Melanocyte of skin (primary cell): Measurements from ENCODE around the gene LYZL2.

GRCh38 chr10:29318114-29319058 lies 29.5 kb downstream of the LYZL1 start:
- CAGE, long polyA plus RNA, 2 experiments, result no peak in any of the 2 experiments

DNA sequence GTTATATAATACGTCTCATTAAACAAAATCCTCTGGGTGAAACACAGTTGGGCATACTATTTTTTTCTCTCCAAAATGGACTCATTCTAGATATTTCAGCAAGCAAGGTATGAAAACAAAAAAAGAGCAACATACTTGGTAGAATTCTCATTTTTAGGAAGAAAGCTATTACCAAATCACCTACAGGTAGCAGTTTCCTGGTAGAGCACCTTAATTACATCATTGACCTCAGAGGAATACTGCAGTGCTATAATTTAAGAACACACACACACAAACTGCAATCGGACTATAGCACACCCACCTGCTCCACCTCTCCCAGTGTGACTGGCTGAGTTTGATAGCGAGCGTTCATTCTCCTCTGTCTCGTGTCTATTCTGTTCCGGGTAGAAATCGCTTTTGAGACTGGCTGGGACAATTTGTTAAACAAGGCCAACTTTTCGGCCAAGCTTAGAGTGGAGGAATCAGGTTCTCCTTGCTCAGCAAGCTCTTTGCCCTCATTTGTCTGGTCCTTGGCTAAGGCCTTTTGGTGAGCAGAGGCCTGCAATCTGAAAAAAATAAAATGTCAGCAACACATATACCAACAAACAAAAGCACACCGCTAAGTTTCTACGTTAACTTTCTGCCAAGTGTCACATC lies 110.5 kb downstream of the SVIL start:
- CAGE, long polyA plus RNA, 2 experiments, result no peak in any of the 2 experiments

GRCh38 chr10:29617855-29618265 lies 16.9 kb downstream of the SVIL start:
- CAGE, long polyA plus RNA, 2 experiments, result no peak in any of the 2 experiments

DNA sequence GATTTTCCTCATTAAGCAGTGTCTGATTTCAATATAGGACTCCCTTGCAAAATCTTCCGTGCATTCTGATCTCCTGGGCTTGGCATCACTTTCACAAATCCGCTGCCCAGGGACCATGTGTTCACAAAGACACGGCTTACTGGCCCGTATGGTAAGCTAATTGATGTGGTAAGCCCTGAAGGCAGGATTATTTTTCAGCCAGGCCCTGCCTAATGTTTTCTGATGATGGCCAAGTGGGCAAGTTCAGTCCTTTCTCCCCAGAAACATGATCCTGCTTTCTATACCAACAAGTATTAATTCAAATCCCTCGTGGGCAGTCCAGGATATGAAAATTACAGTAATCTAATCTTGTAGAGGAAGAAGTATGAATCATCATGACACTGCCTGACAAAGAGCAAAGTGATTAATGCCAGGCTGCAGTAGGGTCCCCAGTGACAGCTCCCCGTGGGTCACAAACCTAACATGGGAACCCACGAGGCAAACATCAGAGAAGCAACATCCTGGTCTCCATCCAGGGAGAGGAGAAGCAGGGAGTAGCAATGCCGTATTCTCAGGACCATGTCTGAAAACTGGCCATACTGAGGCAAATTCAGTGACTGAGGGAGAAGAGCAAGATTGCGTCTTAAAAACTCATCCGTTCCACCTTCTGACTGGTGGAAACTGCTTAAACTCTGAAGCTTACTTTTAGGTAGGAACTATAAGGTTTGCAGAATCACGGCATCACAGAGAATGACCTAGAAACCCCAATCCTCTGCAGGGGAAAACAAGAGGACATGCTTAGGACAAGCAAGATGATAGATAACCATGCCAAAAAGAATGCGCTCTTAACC lies 11.8 kb upstream of the SVIL start:
- CAGE, long polyA plus RNA, 2 experiments, result no peak in any of the 2 experiments

DNA sequence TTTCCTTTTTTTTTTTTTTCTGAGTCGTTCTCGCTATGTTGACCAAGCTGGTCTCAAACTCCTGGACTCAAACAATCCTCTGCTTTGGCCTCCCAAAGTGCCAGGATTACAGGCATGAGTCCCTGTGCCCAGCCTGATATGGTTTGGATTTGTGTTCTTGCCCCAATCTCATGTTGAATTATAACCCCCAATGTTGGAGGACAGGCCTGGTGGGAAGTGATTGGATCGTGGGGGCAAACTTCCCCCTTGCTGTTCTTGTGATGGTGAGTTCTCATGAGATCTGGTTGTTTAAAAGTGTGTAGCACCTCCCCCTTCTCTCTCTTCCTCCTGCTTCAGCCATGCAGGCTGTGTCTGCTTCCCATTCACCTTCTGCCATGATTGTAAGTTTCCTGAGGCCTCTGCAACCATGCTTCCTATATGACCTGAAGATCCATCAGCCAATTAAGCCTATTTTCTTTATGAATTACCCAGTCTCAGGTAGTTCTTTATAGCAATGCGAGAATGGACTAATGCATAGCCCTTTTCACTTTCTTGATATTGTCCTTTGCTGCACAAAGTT lies 18.3 kb upstream of the SVIL start:
- CAGE, long polyA plus RNA, 2 experiments, result no peak in any of the 2 experiments

- CAGE, long polyA plus RNA, 2 experiments, result no peak in any of the 2 experiments
Observed at GRCh38 chr10:29740696-29741335, 106.0 kb upstream of the SVIL start.

DNA sequence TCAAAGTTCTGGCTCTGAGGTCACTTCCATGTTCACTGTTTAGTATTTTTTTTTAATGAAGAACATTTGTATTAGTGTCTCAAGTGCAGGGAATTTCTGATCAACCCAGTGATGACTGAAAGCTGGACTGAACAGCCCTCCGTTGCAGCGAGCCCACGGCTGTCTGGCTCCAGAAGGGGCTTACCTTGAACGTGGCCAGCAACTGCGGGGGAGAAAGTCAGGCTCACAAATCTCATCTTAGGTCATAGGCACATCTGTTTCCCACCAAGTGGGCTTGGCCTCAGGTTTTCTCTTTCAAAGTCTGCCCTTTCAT lies 178.2 kb downstream of the JCAD start:
- CAGE, long polyA plus RNA, 2 experiments, result no peak in any of the 2 experiments

- CAGE, long polyA plus RNA, 2 experiments, result no peak in any of the 2 experiments
Observed at GRCh38 chr10:29946542-29947696, 112.5 kb downstream of the JCAD start.

DNA sequence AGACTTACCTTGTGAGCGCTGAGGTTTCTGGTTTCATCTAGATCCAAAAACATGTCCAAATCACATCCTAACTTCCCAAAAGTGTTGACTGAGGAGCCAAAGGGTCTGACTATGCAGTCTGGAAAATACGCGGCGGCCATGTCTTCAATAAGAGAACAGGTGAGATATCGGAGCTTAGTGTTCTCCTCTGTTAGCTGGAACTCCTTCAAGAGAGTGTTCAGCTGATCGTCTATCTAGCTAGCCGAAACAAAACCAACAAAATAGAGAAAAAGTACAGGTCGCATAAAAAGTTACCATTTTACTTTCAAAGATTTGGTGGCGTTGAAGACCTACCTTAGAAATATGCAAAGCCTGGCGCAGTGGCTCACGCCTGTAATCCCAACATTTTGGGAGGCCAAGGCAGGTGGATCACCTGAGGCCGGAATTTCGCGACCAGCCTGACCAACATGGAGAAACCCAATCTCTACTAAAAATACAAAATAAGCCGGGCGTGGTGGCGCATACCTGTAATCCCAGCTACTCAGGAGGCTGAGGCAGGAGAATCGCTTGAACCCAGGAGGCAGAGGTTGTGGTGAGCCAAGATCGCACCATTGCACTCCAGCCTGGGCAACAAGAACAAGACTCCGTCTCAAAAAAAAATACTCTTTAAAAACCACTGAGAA lies 12.2 kb downstream of the MTPAP start:
- CAGE, long polyA plus RNA, 2 experiments, result no peak in any of the 2 experiments

DNA sequence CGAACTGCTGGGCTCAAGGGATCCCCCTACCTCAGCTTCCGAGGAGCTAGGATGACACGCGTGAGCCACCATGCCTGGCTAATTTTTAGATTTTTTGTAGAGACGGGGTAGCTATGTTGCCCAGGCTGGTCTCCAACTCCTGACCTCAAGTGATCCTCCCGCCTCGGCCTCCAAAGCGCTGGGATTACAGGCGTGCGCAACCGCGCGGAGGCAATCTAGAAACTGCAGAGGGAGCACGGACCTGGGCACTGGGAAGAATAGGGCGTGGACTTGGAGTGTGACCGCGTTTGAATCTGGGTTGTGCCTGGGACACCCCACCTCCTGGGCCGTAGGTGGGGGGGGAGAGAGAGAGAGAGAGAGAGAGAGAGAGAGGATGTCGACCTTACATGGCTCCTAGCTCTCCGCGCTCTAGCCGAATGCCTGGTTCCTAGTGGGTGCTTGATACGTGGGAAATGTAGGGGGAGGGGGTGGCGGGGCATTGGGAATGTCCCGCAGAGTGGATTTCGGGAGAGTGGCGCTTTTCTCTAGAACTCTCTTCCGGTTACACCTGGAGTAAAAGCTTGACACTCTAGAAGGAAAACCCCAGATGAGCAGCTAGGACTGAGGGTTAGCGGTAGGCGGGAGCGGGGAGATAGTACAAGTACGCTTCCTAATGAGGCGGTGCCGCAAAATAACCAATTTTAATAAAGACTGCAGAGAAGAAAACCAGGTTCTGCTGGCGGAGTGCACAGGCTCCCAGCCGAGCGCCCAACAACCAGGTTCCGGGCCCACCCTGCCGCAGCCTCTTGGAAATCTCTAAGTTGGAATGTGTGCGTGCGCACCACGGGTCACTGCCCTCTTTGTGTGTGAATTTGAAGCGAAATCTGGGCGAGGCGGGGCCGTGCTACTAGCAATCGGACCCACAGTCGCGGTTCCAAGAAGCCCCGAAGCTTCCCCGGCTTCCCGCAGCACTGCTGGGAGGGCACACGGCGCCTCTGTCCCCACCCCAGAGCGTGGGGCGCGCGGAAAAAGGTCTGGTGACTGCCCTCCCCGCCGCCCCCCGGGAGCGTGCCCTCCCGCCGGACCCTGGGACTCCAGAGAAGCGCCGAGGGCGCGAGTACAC lies 995 bp upstream of the MAP3K8 start:
- CAGE, long polyA plus RNA, 2 experiments, result no peak in any of the 2 experiments

GRCh38 chr10:30436920-30437911 lies 3.2 kb downstream of the MAP3K8 start:
- CAGE, long polyA plus RNA, 2 experiments, result no peak in any of the 2 experiments

DNA sequence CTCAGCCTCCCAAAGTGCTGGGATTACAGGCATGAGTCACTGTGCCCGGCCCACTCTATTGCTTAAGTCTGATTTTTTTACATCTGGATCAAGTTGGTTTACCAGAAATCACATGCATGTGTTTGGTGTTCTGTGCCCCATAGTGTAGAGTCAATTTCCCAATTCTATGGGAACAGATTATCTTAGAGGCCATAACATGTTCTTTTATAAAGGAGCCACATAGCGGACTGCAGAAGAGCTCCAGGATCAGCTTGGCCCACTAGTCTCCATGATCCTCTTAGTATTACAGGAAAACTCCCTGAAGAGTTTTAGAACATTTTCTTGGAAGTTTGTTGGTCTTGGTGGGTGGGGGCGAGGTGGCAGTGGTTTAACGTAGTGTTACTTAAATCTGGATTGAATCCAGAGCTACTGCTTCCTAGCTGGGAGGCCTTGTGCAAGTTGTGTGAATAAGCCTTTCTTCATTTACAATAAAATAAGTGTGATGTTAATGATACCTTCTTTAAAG lies 96.8 kb downstream of the LYZL2 start:
- CAGE, long polyA plus RNA, 2 experiments, result no peak in any of the 2 experiments

- CAGE, long polyA plus RNA, 2 experiments, result no peak in any of the 2 experiments
Observed at GRCh38 chr10:30536315-30537055, 93.1 kb downstream of the LYZL2 start.

DNA sequence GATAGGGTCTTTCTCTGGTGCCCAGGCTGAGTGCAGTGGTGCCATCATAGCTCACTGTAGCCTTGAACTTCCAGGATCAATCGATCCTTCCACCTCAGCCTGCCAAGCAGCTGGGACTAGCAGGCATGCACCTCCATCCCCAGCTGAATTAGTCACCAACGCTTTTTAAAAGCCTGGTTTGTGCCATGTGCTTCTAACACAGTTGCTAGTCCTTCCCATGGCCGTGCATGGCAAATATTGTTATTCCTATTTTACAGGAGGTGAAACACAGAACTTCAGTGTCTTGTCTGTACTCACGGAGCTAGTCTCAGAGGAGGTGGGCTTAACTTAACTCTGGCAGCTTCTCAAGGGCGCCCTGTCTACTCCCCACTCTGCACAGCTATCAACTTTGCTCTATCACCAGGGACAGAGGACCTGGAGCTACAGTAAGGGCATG lies 23.2 kb downstream of the LYZL2 start:
- CAGE, long polyA plus RNA, 2 experiments, result no peak in any of the 2 experiments

DNA sequence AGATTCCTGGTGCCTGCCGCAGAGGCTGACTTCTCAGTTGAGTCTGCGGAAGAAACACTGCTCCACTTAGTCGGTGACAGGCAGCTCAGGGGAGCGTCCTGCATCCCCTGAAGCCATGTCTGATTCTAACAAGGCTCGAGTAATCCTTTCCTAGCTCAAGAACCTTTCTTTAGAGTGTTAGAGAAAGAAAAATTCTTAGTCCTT lies at the start of gene LYZL2:
LYZL2 (minus strand) TSS at position 152 of the 204 bp plus-strand sequence.
- CAGE, long polyA plus RNA, 2 experiments, result no peak in any of the 2 experiments

GRCh38 chr10:30840798-30841149 lies 190.9 kb downstream of the ZNF438 start:
- CAGE, long polyA plus RNA, 2 experiments, result no peak in any of the 2 experiments

DNA sequence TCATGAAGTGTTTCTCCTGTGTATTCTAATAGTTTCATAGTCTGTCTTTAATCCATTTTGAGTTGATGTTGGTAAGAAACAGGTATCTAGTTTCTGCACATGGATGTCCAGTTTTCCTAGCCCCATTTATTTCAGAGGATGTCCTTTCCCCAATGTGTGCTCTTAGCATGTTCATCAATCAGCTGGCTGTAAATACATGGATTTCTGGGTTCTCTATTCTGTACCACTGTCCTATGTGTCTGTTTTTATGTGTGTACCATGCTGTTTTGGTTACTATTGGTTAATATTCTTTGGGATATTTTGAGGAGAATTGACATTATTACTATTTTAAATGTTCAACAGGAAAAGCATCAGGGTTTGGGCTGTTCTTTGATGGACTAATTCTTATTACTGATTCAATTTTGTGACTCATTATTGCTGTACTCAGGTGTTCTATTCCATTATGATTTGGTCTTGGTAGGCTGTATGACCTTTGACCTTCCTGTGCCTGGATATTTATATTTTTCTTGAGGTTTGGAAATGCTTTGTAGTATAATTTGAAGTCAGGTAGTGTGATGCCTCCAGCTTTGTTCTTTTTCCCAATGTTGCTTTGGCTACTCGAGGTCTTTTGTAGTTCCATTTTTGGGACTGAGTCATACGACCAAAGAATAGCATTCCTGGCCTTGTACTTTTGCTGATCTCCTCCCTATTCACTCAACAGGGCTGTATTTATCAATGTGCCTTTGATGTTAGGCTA lies 74.0 kb downstream of the ZNF438 start:
- CAGE, long polyA plus RNA, 2 experiments, result no peak in any of the 2 experiments

GRCh38 chr10:31133542-31134021 lies 101.9 kb upstream of the ZNF438 start:
- CAGE, long polyA plus RNA, 2 experiments, result no peak in any of the 2 experiments

GRCh38 chr10:31317898-31319153 lies 690 bp upstream of the ZEB1 start:
- CAGE, long polyA plus RNA, 2 experiments, result no peak in any of the 2 experiments

GRCh38 chr10:31393613-31394430 lies 74.8 kb downstream of the ZEB1 start:
- CAGE, long polyA plus RNA, 2 experiments, result no peak in any of the 2 experiments